ENCODE data around the gene TRIM42.

DNA sequence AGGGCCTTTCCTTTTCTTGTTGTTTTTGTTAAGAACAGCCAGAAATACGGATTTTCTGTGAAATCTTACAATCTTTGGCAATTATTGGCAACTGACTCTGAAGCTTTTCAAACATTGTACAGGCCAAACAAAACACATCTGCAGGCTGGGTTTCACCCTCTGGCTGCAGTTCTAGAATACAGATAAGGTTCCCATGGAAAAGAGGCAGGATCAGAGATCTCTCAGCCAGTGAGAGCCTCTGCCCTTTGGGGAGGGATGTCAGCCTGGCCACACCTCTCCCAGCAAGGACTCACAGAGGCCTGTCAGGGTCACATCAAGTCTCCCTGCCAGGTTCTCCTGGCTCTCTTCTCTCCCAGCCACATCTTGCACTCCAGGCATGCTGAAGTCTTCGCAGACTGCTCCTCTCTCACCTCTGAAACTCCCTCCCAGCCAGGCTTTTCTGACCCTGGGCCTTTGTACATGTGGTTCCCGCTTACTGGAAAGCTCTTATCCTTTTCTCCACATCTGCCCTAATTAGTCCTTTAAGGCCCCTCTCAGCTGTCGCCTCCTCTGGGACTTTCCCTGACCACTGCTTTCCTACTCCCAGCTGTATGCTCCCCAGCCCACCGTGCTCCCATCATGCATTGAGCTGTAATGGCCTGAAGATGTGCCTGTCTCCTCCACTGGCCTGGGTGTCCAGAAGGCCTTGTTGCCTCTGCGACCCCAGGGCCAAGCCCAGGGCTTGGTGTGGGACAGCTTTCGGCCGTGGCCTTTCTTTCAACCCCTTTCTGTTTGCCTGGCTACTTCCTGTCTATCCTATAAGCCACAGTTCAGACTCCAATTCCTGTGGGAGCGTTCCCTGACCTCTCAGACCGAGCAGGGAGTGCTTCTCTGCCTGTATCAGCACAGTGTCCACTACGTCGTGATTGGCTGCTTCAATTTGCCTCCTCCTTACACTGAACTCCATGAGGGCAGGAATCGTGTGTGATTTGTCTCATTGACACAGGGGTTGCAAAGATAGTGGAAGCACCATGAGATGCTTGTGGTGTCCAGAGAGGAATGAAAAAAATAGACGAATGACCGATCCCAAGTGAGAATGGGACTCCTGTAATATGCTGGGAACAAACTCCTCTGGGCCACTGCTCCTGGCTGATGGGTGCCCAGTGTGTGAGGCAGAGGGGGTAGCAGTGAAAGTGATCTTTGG is 4.2 kb downstream of the RBP1 start:
- RRBS, result no CpG with 5 or more reads among the region's 15 CpGs

GRCh38 chr3:139536999-139537841 is 2.3 kb downstream of the RBP1 start:
- RRBS, result no CpG with 5 or more reads among the region's 4 CpGs

- RRBS, result 6% methylated on average over 9 of the region's 37 CpGs
Measured at GRCh38 chr3:139935852-139936544, 1.0 kb downstream of the CLSTN2 start.

DNA sequence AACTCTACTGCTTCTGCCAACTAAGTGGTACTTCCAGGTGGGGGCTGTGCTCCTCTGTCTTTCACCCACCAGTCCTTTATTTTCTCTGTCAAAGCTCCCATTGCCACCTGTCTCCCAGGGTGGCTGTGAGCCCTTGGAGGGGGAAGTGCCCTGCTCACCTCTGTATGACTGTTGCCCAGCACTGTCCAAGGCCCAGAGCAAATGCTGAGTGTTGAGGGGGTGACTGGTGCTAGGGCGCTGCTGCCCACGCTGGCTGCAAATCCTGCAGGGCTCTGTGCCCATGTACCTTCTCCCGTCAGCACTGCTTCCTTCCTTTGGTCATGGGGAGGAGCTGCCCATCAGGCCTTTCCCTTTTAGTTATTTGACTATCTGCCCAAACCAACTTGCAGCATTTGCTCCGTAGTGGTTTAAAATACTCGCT is 9.5 kb downstream of the CLSTN2 start:
- RRBS, result no CpG with 5 or more reads among the region's 5 CpGs

GRCh38 chr3:140677673-140678340 is at the start of gene TRIM42:
Gene TRIM42 (plus strand): TSS chr3:140678064.
- RRBS, result no CpG with 5 or more reads among the region's 6 CpGs

GRCh38 chr3:141116689-141117198 is 65.6 kb downstream of the SPSB4 start:
- RRBS, result no CpG with 5 or more reads among the region's 2 CpGs

GRCh38 chr3:141276340-141276792 is 44.7 kb downstream of the PXYLP1 start:
- RRBS, result no CpG with 5 or more reads among the region's 10 CpGs

DNA sequence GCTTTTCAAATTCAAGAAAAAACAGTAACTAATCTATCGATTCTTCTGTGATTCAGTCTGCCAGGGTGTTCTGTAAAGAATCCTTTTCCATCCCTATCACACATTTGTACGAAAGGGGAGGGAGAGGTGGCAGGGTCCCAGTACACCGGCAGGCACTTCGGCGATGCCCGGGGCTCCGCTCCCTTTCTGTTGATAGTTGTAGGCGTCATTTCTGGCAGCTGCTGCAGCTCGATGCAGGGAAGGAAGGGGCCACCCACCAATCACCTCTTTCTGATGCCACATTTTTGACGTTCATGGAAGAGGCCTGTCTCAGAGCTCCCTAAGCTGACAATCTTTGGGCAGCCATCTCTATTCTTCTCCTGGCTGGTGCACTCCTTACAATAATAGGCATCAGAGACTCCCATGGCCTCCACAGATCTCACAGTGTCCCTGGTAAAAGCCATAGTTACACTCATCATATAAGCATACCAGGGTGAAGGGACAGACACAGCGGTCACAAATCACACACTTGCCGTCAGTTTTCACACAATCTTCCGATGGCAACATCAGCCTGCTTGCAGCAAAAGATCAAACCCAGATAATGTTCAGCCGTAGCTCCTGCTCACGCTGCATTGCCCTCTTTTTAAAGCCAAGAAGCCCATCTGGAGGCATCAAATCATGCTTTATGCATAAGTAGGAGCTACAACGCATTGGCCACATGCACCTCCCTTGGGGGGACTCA is 60.8 kb upstream of the ZBTB38 start:
- RRBS, result no CpG with 5 or more reads among the region's 16 CpGs

DNA sequence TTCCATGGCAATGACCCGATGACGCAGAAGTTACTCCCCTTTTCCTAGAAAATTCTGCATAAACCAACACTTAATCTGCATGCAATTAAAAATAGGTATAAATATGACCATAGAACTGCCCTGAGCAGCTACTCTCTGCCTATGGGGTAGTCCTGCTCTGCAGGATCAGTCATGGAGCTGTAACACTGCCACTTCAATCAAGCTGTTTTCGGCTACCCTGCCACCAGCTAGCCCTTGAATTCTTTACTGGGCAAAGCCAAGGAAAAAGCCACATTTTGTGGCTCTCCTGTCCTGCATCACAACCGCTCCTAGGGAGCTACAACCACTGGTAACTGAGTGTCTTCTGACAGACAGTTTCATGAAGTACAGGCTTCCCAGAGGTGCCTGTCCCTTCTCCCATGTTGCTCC is 54.9 kb upstream of the ZBTB38 start:
- RRBS, result no CpG with 5 or more reads among the region's 4 CpGs

GRCh38 chr3:141345868-141346783 is 22.2 kb upstream of the ZBTB38 start:
- RRBS, result 96% methylated on average over 2 of the region's 12 CpGs

DNA sequence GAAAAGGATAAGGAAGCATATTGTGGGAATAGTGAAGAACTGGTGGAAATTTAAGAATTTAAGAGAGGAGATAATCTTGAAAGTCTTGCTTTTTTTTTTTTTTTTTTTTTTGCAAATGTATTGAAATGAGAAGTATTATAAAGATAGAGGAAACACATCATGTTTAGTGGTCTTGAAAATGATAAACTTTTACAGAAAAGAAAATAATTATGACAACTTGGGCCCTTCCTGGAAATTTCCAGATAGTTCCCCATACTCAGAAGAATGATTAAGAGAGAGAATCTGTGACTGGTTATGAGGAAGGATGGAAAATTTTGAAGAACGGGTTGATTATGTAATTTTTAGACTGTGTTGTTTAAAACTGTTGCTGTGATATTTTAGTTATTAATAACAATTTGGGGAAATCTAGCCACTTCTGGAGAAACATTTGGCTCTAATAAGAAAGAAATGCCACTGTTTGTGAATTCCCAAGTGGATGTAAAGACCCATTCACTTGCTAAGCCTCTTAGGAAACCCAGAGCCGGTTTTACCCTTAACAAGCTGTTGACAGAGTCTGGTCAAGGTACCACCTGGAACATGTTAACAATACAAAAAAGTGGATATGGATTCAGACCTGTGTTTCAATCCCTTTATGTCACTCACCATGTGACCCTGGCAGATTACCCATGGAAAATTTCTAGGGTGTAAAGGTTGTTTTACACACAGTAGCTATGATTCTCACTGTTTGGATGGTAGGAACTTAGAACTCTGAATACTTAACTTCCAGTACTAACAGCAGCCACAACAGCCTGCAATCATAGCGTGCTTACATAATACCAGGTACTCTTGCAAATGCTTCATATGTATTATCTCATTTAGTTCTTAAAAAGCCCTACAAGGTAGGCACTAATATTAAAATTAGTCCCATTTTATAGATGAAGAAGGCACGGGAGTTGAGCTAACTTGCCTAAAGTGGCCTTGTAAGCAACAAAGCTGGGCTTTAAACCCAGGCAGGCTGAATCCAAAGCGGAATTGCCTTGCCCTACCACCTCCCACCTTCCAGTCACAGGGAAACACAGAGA is 31.9 kb downstream of the ZBTB38 start:
- RRBS, result no CpG with 5 or more reads among the region's 5 CpGs

DNA sequence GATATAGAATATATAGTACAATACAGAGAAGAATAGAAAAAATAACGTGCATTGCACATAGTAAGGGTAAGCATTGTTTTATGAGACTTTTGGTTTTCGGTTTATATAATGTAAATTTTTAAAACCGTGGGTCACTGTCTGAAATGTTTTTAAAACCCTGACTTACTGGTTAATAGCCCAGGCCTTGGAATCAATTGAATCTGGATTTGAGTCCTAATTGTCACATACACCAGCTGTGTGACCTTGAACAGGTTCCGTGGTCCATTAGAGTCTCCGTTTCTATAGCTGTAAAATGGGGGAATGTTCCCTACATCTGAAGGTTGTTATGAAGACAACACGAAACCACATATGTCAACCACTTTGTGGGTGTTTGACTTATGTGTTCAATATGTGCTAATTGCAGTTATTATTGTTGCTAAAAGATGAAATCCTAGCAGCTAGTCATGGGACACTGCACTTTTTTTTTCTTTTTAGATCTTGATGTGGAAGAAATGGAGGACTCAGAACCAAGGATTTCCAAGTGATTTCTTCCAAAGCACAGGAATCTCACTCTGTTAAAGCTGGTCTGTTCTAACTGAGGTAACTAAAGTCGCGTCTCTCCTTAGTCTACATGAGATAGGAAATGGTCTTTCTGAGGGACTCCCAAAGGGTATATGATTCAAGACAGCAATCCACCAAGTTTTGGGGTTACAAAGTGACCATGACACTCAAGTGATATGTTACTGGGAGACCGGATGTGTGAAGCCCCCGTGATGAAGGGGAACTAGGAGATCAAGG is 35.3 kb downstream of the ZBTB38 start:
- RRBS, result no CpG with 5 or more reads among the region's 10 CpGs

DNA sequence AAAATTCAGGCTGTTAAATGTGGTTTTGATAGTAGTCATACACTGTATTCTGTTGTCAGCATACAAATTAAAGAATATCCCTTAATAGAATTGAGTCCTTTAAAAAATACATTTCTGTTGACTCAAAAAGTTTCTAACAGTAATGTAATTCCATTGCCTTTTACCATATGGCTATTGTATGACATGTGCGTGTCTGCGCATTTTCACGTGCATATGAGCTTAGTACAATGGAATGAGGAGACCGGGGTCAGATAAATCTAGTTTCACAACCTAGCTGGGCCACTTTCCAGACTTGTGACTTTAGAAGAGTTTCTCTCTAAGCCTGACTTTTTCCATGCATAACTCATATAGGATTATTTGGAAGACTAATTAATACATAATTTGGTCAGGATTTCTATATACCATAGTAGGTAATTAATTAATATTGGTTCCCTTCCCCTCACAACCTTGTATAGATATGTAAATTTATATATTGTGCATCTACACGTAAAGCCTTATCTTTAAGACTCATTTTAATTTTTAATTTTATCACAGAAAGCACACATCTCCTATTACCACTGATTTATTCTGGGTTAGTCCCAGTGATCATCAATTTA is 38.8 kb downstream of the ZBTB38 start:
- RRBS, result no CpG with 5 or more reads among the region's 5 CpGs

DNA sequence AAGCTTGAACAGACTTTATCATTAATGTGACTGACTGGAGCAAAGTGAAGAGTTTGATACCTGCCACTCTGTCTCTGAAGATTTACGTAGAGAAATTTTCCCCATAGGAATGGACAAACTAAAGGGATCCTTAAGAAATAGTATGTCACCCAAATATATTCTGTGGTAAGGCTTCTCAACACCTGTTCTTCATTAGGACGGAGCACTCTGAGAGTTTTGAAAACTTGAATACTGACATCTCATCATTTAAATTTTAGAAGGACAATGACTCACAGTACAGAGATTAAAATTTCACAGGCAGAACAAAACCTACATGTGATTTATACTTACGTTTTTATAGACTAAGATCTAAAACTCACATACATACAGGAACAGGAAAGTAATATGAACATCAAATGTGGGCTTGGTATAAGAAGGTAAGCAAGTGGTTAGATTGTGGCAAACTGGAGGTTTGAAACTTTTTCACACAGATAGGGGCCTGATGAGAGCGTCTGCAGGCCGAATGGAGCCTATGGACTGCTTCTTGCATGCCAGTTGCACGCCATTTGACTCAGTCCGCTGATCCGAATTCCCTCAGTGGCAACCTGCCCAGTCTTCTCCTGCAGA is 45.6 kb downstream of the ZBTB38 start:
- RRBS, result no CpG with 5 or more reads among the region's 8 CpGs

GRCh38 chr3:141421521-141421975 is 53.2 kb downstream of the ZBTB38 start:
- RRBS, result no CpG with 5 or more reads among the region's 3 CpGs

- RRBS, result no CpG with 5 or more reads among the region's 13 CpGs
Measured at GRCh38 chr3:141498602-141499732, 12.1 kb downstream of the RASA2 start.

DNA sequence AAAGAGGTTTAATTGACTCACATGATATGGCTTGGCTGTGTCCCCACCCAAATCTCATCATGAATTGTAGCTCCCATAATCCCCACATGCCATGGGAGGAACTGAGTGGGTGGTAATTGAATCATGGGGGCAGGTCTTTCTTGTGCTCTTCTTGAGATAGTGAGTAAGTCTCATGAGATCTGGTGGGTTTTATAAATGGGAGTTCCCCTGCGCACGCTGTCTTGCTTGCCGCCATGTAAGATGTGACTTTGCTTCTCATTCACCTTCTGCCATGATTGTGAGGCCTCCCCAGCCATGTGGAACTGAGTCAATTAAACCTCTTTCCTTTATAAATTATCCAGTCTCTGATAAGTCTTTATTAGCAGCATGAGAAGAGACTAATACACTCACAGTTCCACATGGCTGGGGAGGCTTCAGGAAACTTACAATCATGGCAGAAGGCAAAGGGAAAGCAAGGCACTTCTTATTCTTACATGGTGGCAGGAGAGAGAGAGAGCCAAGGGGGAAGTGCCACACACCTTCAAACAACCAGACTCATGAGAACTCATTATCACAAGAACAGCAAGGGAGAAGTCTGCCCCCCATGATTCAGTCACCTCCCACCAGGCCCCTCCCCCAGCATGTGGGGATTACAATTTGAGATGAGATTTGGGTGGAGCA is 12.3 kb downstream of the ATP1B3 start:
- RRBS, result no CpG with 5 or more reads among the region's 3 CpGs

- RRBS, result no CpG with 5 or more reads among the region's 2 CpGs
Measured at GRCh38 chr3:141905115-141905383, 28.6 kb downstream of the ATP1B3 start.

- RRBS, result no CpG with 5 or more reads among the region's 10 CpGs
Measured at GRCh38 chr3:141927256-141928299, 51.1 kb downstream of the ATP1B3 start.

DNA sequence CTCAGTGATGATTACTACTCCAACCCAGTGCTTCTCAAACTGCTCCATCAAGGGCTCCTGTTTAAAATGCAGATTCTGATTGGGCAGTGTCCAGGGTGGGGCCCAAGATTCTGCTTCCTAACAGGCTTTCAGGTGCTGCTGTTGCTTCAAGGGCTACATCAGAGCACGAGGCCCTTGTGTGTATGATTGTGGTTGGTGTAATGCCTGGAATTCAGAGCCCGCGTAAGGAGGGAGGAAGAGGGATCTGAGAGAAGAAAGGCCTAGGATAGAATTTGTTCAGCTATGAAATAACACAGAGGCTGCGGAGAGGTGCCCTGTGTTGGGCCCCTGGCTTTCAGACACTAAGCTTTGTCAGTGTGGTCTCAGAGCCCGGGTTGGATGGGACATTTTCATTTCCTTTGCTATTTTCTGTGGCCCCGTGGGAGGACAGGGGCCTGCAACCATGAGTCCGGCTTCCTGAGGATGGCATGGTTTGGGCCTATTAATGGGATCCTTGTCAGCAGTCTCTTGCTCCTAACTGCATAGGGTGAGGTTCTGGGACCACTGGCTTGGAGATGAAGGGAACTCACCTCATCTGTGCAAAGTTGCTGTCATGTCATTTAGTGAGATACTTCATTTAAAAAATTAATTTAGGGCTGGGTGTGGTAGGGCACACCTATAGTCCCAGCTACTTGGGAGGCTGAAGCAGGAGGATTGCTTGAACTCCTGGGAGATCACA is 53.1 kb downstream of the ATP1B3 start:
- RRBS, result 45% methylated on average over 3 of the region's 7 CpGs